PC-3 (cell line): Measurements from ENCODE around the genes ZNF391 and ZNF184.

- RAMPAGE, long total RNA, result no peak
Observed at GRCh38 chr6:27388076-27389436, at the start of gene ZNF391. Gene ZNF391 (plus strand): TSS chr6:27388759.

GRCh38 chr6:27472605-27473439 is at the start of gene ZNF184:
Gene ZNF184 (minus strand): TSS chr6:27473105.
- RAMPAGE, long total RNA, result no peak

DNA sequence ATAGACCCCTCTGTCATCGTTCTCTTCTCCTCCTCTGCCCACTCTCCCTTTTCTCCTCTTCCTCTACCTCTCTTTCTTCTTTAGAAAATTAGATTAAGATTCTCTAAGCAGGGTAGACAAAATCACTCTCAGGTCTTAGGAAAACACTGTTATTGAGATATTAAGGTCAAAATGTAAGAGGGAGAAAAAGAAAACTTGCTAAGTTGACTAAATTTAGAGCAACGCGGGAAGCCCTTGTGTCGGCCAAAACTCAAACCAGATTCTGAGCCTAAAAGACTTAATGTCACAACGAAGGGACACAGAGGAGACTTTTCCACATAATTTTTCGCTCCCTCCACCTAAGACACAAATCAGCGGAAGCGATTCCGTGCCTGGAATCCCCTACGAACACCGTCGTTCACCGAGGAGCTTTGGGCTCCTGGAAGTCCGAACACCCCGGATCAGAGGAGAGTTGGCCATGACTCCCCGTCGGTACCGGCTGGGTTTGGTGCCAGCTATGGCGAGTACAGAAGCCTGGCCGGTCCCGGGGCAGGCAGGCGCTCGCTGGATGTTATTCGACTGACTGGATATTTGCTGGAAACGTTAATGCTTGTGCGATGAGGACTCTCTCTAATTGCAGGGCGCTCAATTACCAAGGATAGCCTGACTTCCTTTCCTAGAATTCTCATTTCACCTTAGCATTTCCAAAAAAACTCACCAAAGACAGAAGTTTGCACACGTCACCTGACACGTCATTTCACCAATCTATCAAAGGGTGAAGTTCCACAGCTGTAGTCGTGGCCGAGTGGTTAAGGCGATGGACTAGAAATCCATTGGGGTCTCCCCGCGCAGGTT is 22.4 kb upstream of the ZNF184 start:
- RAMPAGE, long total RNA, result no peak

DNA sequence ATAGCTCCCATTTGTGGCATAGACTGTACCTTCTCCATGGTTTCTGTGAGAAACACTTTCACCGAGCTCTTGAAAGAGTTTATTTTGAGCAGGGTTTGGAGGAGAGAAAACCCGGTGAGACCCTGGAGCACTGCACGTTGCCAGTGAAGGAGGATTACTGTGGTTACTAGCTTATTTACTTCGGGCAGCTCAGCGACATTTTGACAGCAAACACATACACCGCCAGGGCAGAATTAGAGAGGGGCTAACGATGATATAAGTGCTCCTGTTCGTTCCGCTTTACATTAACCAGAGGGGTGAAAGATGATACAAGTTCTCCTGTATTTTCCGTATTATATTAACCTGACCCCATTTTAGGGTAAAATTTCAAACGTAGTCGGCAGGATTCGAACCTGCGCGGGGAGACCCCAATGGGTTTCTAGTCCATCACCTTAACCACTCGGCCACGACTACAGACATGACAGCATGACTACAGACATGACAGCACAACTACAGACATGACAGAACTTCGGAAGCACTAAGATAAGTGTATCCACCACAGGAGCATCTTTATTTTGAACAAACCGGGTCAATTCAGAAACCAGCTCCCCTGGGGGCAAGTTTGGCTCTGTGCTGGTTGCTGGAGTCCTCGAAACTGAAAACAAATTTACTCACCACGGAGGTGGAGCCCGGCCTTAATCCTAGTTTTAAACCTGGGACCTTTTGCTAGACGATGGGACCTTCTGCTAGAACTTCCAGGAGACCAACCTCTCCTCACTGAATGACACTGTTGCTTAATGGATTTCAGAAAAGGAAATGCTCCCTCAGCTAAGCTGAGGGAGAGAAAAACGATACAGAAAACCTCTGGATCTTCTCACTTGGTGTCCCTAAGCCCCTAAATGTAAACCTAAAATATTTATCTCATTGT is 80.4 kb upstream of the ZNF184 start:
- RAMPAGE, long total RNA, result no peak

DNA sequence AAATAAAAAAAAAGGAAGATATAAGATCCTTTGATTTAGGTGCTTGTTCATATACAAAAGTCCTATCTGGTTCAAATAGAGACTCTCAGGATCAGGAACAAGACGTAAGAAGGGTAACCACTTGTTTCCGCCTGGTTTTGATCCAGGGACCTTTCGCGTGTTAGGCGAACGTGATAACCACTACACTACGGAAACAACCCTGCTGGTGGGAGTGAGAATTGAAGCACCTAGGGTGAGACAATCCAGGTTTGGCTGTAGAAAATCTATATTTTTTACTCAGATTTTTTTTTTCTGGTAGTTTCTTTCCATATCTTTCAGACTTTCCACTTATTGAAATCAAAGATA is 157.0 kb downstream of the H2BC13 start:
- RAMPAGE, long total RNA, result no peak

DNA sequence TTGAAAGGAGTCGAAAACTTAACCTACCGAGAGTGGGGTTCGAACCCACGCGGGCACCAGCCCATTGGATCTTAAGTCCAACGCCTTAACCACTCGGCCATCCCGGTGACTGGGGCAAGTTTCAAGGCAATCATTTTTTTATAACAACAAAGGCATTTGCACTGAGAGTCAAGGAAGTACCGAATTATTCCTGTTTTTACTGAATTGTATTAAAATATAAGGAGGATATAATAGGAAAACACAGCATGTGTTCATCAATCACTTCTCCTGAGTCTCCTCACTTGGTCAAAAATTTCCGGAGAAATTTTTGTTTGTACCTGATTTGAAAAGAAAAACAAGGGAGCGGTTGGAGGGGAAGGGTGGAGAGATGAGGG is 86.6 kb downstream of the H2BC13 start:
- RAMPAGE, long total RNA, result no peak

- RAMPAGE, long total RNA, result no peak
Observed at GRCh38 chr6:27738341-27738674, 69.4 kb downstream of the H2BC13 start.

- RAMPAGE, long total RNA, result no peak
Observed at GRCh38 chr6:27772249-27773105, 35.3 kb downstream of the H2BC13 start.

GRCh38 chr6:27810137-27811411 is 723 bp downstream of the H3C10 start:
- RAMPAGE, long total RNA, result no peak

- RAMPAGE, long total RNA, result no peak
Observed at GRCh38 chr6:27824367-27825613, 898 bp downstream of the H4C11 start.

GRCh38 chr6:27831770-27831941 is 296 bp upstream of the H4C12 start:
- RAMPAGE, long total RNA, result no peak

DNA sequence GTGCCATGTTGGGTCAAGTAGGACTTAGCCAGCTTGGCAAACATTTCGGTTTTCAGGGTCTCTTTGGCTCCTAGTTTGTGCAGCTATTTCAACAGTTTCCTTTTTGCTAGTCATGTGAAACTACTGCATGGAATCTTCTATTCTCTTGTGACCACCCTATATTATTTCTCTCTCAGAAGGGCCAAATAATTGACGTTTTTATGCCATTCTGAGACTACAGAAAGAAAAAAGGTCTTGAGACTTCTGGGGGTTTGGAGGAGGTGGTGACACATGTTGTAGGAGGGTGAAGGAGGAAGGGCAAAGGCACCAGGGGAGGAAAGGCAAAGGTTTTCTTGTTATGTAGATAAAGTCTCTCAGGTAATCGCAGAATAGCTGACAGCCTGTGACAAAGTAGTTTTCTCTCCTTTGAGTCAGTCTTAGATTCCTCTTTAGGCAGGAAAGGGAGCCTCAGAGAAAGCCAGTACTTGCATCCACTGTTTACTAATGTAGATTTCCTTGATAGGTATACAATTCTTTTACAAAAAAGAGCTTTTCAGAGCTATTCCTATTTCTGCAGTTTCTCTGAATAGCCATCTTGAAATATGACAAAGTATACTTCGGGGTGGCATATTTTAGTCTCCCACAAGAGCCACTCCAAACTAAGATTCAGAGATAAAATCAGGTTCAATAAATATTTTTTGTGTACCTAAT is 2.1 kb downstream of the H3C12 start:
- RAMPAGE, long total RNA, result no peak

DNA sequence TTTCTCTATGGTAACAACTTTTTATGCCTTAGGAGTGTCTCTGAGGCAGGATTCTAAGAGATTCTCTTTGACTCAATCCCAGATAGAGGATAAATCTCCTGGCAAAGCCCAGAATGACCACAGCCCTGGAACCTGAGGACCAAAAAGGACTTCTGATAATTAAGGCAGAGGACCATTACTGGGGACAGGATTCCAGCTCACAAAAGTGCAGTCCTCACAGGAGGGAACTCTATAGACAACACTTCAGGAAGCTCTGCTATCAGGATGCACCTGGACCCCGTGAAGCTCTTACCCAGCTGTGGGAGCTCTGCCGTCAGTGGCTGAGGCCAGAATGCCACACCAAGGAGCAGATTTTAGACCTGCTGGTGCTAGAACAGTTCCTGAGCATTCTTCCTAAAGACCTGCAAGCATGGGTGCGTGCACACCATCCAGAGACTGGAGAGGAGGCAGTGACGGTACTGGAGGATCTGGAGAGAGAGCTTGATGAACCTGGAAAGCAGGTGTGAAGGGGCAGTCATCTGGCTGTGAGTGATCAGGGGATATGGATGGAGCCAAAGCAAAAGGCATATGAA is 1.0 kb downstream of the ZSCAN16 start:
- RAMPAGE, long total RNA, result no peak

DNA sequence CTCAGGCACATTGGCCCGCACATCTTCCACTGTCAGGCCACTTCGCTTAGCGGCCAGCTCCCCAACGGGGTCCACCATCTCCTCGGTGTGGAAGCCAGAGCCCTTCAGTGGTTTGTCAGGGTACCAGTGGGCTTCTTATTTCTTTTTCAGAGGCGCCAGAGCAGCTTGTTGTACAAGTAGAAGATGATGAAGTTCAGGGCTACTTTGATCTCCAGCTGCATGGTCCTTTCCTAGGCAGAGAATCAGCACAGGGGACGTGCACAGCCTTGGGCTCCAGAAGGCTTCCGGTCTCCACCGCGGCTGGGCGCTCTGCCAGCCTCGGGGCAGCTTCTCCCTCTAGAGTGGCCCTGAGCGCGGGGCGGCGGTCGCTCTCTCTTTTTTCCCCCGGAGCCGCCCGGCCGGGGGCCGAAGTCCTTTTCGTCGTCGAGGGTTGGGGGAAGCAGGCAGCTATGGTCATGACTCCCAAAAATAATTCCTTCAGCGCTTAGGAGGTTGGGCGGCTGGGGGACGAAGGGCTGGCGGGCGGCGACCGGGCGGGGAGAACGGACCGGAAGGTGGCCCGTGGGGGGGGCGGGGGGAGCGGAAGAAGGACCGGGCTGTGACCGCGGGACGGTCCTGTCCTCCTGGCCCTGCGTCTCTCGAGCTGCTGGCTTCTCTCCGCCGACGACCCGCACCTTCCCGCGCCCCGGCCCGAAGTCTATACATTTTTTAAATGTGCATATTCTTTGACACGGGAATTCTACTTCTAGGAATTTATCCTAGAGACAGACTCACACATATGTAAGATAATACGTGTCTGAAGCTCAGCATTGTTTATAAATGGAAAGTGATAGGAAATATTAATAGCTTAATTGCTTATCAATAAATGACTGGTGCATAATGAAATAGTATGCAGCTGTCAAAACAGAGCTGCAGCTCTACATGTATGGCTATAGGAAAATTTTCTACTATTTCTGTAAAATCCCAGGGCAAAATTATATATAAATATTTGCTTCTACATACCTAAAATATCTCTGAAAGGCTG is 6.3 kb upstream of the ZSCAN9 start:
- RAMPAGE, long total RNA, result no peak

GRCh38 chr6:28355608-28356513 is 6.1 kb downstream of the ZKSCAN3 start:
- RAMPAGE, long total RNA, result no peak

GRCh38 chr6:28399119-28399501 is 437 bp downstream of the ZSCAN12 start:
- RAMPAGE, long total RNA, result no peak

DNA sequence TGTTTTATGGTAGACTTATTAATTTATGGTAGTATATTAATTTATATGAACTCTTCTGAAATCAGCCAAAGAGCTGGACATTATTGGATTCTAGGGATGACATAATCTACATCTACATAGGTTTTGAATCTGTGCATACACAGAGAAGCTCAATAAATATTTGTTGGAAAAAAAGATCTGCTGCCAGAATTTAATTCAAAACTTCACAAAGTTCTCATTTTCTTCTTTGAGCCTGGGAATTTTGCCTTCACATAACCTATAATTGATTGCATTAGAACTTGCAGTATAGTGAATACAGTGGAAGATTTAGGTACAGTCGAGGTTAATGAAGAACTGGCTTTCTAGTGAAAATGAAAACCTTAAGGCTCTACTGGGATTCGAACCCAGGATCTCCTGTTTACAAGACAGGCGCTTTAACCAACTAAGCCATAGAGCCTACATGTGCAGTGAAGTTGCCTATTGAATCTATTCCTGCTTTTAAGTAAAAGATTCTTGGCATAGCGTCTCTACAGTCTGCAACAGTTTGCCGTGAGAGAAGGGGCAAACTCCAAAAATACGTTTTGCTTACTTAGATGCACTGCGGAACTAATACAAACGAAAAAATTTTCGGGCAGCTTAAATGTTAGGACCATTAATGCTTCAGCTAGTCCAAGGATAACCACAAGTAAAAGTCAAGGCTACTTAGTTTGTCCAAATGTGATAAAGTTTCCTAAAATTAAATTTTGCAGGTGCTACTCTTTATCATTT is 31.1 kb upstream of the ZSCAN23 start:
- RAMPAGE, long total RNA, result no peak

- RAMPAGE, long total RNA, result no peak
Observed at GRCh38 chr6:28478533-28478804, 35.2 kb upstream of the ZSCAN23 start.

- RAMPAGE, long total RNA, result no peak
Observed at GRCh38 chr6:28514154-28514671, 1.4 kb downstream of the GPX6 start.

DNA sequence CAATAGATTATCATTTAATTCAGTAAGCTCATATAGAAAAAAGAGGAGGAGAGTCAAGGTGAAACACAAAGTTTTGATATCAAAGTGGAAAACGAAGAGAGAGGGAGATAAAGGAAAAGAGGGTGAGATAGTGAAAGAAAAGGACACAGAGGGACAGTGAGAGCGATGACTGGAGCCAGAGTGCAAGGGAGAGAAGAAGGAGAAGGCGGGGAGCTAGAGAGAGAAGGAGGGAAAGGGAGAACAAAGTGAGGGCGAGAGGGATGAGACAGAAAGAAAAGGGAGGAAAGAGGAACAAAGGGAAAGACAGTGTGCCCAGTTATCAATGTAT is 27.7 kb downstream of the GPX5 start:
- RAMPAGE, long total RNA, result no peak